AG09319 (cell line): ENCODE measurements around the genes HCAR3 and VPS37B.

- RRBS = no CpG with 5 or more reads among the region's 11 CpGs
Observed at GRCh38 chr12:122077011-122077625, 1.4 kb upstream of the MLXIP start.

DNA sequence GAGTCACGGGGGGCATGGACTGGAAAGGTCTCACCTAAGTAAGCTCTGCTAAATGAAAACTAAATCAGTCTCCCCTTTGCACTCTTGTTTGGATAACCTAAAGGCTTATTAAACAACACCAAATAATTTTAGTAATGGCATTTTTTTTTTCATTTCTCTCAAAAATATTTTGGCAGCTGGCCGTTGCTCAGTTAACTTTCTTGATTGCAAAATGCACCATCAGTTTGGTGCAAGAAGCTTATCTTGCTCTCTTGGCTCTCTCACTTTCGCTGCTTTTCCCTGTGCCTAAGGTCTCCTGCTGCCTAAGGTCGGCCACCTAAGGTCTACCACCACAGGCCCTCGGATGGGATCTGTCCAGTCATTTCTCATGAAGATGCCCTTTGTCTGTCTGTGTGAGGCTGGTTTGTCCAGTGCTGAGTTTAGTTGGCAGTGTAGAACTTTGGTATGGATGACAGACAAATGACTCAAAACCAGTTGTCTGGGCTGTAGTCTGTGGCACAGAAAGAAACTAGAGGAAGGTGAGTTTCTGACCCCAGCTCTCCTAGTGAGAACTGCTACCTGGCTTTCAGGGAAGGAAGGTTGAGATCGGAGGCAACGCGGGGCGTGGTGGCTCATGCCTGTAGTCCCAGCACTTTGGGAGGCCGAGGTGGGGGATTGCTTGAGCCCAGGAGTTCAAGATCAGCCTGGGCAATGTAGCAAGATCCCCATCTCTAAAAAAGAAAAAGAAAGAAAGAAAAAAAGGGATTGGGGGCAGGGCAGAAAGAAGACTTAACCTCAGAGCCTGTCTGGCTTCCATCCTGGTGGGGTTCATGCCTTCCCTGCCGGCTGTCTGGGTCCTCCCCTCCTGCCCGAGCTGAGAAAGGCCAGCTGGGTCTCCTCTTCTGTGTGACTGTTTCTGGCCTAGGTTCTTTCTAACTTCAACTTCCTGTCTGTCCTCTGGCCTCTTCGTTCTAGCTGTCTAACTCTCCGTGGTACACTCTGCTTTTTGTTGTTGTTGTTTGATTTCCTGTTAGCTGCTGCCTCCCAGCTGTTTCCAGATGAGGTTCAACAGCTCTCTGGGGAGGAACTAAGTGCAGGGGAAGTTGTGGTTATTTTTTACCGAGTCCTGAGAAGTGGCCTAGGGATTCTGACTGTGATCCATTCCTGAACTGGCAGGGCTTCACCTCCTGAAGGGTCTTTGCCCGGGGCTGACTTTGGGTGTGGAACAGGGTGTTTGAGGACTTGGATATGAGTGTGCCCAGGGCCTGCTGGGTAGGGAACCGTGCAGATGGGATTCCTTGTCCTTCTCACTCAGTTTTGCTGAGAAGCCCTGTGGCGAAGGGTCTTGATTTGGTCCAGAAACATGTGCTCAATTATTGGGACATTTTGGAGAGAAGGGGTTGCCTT, 2.9 kb downstream of the MLXIP start:
- RRBS = no CpG with 5 or more reads among the region's 18 CpGs

DNA sequence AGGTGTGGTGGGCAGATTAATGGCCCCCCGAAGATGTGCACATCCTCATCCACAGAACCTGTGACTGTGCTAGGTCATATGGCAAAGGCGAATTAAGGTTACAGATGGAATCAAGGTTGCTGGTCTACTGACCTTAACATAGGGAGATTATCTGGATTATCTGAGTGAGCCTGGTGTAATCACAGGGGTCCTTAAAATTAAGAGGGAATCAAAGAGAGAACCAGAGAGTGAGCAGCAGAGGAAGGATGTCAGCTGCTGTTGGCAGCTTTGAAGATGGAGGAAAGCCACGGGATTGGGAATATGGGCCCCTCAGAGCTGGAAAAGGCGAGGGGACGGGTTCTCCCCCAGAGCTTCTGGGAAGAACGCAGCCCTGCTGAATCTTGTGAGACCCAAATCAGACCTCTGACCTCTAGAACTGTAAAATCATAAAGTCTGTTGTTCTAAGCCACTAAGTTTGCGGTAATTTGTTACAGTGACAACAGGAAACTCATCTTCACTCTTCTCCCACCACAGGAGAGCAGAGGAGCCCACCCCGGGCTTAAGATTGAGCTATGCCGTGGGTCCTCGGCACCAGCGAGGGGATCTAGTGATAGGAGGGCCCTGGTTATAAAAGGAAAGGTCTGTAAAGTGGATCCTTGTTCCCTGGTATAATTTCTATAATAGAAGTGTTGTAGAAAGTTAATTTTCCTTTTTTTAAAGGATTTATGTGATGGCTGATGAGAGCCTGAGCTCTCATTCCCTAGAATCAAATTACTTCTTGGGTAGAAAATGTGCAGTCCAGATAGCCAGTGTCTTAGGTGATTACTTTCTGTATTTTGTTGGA, 7.5 kb downstream of the MLXIP start:
- RRBS = no CpG with 5 or more reads among the region's 11 CpGs

DNA sequence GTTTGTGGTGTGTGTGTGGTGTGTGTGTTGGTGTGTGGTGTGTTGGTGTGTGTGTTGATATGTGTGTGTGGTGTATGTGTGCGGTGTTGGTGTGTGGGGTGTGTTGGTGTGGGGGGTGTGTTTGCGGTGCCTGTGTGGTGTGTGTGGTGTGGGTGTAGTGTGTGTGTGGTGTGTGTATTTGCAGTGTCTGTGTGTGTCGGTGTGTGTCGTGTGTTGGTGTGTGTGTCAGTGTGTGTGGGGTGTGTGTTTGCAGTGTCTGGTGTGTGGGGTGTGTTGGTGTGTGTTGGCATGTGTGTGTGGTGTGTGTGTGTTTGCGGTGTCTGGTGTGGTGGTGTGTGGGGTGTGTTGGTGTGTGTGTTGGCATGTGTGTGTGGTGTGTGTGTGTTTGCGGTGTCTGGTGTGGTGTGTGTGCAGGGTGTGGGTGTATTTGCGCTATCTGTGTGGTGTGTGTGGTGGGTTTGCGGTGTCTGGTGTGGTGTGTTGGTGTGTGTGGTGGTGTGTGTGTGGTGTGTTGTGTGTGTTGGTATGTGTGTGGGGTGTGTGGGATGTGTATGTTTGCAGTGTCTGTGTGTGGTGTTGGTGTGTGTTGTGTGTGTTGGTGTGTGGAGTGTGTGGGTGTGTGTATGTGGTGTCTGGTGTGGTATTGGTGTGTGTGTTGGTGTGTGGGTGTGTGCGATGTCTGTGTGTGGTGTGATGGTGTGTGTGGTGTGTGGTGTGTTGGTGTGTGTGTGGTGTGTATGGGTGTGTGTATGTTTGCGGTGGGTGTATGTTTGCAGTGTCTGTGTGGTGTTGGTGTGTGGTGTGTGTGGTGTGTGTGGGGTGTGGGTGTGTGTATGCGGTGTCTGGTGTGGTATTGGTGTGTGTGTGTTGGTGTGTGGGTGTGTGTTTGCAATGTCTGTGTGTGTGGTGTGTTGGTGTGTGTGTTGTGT, 15.3 kb downstream of the MLXIP start:
- RRBS = no CpG with 5 or more reads among the region's 11 CpGs

DNA sequence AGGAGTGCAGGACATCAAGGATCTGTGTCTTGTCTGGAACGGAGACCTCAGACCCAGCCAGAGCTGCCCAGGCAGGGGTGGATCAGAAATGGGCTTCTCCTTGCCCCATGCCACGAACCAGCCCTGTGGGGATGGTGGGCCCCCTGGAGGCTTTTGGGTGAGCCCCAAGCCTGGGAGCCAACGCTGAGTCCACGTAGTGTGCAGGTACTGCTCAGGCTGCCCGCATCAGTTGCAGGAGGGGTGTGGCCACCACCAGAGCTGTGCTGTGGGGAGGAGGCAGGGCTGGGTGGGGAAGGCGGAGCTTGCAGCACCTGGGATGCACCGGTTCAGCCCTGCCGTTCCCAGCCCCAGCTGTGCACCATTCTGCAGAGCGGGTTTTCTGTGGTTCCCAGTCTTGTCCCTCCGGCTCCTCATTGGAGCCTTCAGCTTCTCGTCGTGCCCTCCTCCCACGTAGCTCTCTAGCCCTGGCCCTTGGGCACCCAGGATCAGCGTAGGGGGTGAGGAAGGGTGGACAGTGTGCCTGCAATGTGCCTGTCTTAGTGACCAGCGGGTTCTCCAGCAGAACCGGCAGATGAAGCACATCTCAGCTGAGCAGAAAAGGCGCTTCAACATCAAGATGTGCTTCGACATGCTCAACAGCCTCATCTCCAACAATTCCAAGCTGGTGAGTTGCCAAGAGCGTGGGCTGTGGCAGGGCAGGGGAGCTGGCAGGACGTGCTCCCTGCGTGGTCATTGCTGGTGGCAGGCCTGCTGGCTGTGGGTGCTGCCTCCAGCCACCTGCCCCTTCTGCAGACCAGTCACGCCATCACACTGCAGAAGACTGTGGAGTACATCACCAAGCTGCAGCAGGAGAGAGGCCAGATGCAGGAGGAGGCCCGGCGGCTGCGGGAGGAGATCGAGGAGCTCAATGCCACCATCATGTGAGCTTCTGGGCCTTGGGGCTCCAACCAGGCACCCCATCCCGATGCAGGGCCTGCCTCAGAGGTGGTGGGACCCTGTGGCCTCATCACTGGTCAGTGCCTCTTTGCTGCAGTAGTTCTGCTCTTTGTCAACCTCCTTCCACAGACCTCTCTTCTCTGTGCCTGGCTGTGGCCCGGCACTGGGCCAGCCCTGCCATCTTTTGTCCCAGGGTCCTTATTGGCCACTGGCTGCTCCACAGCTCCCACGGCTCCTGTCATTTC, 36.0 kb downstream of the IL31 start:
- RRBS = 76% methylated on average over 4 of the region's 29 CpGs

- RRBS = no CpG with 5 or more reads among the region's 8 CpGs
Observed at GRCh38 chr12:122224763-122225074, 1.1 kb downstream of the DIABLO start.

GRCh38 chr12:122226973-122227824, 1.3 kb upstream of the DIABLO start:
- RRBS = no CpG with 5 or more reads among the region's 23 CpGs

DNA sequence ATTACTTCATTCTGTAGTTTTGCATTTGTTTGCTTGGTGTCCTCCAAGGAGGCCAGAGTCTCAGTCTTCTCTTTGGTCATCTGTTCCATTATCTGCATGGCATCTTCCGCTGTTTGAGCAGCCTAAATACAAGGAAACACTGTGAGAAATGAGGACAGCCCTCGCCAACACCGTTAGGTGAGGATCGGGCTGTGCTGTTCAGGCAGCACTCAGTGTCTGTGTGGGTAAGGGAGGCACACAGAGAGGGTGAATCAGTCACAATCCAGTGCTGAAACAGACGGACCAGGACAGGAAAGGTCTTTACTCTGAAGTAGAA, 52.9 kb upstream of the VPS33A start:
- RRBS = no CpG with 5 or more reads among the region's 5 CpGs

GRCh38 chr12:122333836-122334579, 67.7 kb upstream of the VPS33A start:
- RRBS = no CpG with 5 or more reads among the region's 5 CpGs

DNA sequence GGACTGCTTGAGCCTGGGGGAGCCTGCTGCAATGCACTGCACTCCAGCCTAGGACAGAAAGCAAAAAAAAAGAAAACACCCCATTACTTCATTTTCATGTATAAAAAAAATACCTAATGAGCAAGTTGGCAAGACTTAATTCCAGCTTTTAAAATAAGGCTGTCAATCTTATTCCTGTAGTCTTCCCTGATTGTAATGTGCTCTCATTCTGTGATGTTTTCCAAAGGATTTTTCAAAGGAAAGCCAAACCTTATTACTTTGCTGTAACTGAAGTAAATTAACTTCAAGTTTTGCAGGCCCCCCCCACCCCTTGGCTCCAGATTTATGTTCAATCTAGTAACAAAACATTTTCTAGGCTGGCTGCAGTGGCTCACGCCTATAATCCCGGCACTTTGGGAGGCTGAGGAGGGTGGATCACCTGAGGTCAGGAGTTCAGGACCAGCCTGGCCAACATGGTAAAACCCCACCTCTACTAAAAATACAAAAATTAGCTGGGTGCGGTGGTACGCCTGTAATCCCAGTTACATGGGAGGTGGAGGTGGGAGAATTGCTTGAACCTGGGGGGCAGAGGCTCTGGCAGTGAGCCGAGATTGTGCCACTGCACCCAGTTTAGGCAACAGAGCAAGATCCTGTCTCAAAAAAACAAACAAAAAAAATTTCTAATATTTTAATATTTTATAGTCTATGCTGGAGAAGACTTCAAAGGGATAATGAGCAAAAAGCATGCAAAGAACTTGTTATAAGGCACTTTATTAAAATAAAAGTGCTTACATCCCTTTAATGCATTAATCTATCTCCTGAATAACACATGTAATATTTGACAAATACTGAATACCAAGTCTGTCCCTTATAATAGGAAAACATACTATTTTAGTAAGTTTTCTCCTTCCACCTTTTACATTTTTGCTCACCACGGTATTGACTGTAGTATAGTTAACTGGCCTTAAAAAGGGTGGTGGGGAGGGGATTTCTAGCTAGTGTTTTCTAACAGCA, 3.6 kb upstream of the ZCCHC8 start:
- RRBS = no CpG with 5 or more reads among the region's 6 CpGs

GRCh38 chr12:122646916-122647205, 56.3 kb downstream of the HCAR2 start:
- RRBS = no CpG with 5 or more reads among the region's 5 CpGs

DNA sequence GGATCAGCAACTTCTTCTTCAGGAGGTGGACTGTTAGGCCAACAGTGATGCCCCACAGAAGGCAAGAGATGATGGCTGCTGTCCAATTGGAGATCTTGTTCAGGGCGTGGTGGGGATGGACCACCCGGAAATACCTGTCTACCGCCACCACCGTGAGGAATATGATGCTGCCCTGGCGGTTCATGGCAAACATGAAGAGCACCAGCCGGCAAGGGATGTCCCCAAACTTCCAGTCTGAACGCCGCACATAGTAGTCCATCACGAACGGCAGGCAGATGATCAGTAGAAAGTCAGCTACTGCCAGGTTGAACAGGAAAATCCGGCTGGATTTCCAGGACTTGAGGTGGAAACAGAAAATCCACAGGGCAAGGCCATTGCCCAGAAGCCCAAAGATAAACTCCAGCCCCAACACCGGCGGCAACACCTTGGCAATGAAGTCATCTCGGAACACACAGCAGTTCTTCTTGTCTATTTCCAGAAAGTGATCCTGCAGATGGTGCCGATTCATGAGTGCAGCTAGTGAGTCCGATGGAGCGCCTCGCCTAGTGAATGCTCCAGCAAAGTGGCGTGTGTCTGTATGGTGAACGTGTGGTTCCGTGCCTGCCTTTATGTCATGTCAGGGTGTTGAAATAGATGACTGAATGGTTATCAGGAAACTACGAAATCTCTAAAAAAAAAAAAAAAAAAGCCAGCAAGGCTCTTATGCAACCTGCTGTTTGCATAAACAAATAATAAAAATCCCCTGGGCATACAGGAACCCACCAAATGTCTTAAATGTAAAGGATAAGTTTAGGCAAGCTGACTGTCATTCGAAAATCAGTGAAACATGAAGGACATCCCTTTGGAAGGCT, at the start of gene HCAR3:
HCAR3 (minus strand) TSS at position 582 of the 851 bp plus-strand sequence.
- RRBS = no CpG with 5 or more reads among the region's 23 CpGs

GRCh38 chr12:122729283-122729485, 1.5 kb downstream of the HCAR1 start:
- RRBS = no CpG with 5 or more reads among the region's 4 CpGs

DNA sequence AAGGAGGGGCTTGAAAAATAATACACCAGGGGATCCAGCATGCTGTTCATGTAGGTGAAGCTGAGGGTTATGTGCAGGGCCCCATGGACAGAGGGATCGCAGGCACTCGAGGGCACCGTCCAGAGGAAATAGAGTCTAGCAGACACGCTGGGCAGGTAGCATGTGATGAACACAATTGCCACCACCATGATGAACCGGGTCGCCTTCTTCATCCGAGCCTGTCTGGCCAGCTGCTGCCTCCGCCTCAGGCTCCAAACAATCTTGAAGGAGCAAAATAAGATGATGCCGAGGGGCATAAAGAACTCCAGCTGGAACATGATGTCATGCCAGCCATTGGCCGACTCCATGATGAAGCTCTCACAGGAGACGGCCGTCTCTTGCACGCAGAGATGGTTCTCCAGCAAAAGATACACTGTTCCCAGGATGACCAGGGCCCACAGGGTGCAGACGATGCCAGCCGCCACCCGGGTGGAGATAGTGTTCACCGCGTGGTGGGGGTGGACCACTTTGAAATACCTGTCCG, 1.1 kb downstream of the HCAR1 start:
- RRBS = 89% methylated on average over 4 of the region's 19 CpGs

- RRBS = no CpG with 5 or more reads among the region's 5 CpGs
Observed at GRCh38 chr12:122827055-122827567, 8.1 kb upstream of the HIP1R start.

- RRBS = no CpG with 5 or more reads among the region's 28 CpGs
Observed at GRCh38 chr12:122841504-122842604, 6.6 kb downstream of the HIP1R start.

DNA sequence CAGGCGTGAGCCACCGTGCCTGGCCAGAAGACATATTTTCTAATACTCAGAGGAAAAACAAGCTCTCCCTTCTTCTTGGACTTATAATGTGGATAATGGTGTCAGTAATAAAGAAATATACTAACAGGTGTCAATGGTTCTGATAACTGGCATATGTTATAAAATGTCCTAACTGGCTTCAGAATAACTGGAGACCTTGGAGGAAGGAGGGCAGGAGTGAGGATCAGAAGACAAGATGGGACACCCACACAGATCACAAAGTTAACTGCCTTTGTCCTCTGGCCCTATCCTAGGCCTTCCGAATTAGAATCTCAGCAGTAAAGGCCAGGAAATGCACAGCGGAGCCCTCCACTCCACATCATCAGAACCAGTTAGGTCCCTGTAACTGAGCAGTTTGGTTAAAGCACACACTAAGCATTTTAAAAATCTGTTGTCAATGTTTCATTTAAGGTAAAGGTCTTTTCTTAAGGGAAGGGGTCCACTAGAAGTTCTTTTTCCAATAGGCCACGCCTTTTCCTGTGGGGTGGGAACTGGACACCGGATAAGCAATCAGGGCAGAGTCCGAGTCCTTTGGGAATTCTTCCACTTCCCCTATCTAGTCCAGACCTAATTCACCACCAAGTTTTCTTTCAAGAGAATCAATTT, 12.0 kb downstream of the VPS37B start:
- RRBS = no CpG with 5 or more reads among the region's 7 CpGs

GRCh38 chr12:122887968-122888205, 8.0 kb downstream of the VPS37B start:
- RRBS = no CpG with 5 or more reads among the region's 2 CpGs

GRCh38 chr12:122889665-122890159, 6.2 kb downstream of the VPS37B start:
- RRBS = no CpG with 5 or more reads among the region's 13 CpGs

- RRBS = 2% methylated on average over 14 of the region's 78 CpGs
Observed at GRCh38 chr12:122895278-122896317, at the start of gene VPS37B. TSS of gene VPS37B (minus strand) at chr12:122896124.